Ileum (tissue), 1 donor: ENCODE results near the genes IL13RA2 and RBMXL3.

- PRO-cap, result no peak
Measured at GRCh38 chrX:107713359-107713862, 62.2 kb downstream of the TSC22D3 start.

DNA sequence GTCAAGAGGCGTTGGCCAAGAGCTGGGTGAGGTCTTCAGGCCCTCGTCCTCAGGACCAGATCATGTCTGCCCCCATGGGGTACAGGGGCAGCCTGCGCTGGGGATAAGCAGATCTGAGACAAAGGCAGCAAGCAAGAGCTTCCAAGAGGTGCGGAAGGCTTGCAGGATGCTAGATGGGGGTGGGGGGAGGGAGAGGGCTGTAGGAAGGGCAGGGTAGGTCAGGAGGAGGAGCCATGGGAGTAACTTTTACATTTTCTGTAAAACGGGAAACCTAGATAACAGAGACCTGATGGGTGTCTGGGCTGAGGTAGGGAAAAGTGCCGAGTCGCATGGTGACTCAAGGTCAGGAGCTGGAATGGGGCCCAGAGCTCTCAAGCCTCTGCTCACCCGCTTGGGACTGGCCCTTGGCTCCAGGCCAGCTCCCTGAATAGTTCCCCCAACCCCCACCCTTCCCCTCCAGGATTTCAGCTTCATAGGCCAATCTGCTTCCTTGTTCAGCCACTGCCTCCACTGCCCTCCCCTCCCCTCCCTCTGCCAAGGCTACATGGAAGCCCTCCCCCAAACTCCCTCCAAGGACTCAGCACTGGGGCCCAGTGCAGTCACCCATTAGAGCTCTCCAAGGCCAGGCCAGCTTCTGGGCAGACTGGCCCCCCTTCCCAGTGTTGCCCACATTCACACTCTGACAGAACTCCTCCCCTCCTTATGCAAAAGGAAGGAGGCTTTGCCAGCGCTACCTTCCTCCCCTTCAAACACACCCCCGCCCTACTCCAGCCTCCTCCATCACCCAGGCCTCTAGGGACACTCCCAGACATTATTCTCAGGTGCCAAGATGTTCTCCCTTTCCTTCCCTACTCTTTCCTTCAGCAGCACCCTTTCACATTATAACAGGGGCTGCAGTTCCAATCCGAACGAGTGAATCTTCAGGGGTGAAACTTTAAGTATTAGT, 43.6 kb downstream of the TSC22D3 start:
- PRO-cap, result no peak

DNA sequence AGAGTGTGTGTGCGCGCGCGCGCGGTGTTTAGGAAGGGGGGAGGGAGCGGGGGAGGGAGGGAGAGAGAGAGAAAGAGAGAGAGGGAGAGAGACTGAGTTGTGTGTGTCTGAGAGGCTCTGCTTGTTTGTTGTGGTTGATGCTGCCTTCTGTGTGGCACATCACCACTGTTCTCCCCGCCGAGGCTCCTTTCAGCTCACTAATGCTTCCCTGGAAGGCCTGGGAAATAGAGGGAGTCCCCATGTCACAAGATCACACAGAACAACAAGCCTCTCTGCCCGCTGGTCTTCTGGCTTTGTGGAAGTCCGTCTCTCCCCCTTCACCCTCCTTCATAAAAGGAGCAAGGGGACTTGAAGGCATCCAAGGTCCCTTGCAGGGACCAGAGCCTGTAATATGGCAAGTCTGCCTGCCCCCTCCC, 33.3 kb downstream of the TSC22D3 start:
- PRO-cap, result unidirectional peak, plus-strand start at position 95 of the sequence

GRCh38 chrX:107825973-107826701, 471 bp downstream of the MID2 start:
- PRO-cap, result no peak

GRCh38 chrX:109848188-109849002, 115.3 kb upstream of the ACSL4 start:
- PRO-cap, result no peak

DNA sequence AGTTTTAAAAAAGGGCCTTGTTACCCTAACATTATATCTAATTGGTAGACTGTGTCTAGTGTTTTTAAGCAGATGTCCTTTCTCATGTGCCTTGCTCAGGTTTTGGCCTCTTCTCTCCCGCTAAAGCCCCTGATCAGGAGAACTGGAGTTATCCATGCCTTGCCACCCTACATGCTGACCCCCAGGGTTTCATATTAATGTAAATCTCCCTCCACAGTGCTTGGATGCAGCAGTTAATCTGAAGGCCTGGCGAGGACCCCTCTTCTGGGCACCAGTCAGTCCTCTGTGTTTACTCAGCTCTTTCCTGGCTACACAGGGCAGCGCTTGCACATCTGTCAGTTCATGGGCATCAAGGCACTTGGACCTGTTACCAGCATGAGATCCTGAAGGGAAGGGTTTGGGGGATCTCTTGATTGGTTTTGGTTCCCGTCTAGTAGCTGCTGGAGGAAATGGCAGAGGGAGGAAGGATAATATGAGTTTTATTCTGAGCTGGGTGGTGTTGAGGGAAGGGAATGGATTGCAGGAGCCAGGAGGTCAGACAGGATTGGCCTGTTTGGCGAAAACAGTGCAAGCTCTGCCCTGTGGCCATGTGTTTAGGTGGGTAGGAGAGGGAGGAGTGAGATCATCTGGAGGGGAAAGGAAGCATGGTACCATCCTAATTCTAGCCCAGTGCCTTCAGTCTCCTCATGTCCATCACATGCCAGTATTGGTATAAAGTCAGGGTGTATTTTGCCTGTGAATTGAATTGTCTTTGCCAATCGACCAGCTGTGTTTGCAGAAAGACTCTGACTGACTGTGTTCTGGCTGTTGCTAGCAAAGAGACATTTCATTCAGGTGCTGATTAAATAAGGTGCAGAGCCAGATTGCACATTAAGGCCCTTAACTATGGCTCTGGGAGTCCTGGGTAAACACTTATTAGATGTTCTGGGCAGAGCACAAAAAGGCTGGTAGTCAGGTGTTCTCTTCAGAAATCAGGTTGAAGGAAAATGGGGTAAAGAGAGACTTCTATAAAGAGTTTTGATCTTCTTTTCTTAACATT, 9.9 kb downstream of the TMEM164 start:
- PRO-cap, result no peak

- PRO-cap, result no peak
Measured at GRCh38 chrX:110229399-110230515, 88.1 kb downstream of the AMMECR1 start.

- PRO-cap, result no peak
Measured at GRCh38 chrX:110341376-110341780, 5.4 kb downstream of the GNG5B start.

- PRO-cap, result no peak
Measured at GRCh38 chrX:110944184-110945269, 148.9 kb upstream of the CHRDL1 start.

- PRO-cap, result no peak
Measured at GRCh38 chrX:111618285-111618484, 62.8 kb upstream of the ALG13 start.

DNA sequence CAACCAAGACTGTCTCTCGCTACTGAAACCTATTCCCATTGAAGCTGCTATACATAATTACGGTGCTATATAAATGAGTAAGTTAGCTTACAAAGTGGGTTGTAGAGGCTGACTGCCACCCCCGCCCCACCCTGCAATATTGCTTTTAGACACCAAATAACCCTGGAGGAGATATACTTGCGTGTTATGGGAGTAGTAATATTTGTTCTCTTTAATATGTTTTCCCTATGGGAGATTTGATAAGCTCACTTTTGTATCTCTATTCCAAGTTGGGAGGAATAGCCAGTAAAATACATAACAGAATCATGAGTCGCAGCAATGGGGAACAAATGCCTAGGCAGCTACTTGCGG, 130.0 kb downstream of the RTL4 start:
- PRO-cap, result no peak

DNA sequence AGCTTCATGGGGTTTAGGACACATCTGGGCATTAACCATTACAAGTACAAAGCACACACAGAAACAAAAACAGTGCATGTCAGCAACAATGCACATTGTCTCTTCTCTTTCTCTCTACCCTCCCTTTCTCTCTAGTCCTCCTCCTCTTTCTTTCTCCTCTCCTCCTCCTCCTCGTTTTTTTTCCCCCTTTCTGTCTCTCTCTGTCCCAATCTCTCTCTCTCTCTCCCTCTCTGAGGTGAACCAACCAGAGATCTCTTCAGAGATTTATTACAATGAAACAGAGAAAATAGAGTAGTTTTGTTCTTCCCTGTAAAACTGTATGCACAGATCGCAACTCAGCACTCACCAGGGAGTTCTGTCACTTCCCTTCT, 54.3 kb upstream of the LHFPL1 start:
- PRO-cap, result no peak

DNA sequence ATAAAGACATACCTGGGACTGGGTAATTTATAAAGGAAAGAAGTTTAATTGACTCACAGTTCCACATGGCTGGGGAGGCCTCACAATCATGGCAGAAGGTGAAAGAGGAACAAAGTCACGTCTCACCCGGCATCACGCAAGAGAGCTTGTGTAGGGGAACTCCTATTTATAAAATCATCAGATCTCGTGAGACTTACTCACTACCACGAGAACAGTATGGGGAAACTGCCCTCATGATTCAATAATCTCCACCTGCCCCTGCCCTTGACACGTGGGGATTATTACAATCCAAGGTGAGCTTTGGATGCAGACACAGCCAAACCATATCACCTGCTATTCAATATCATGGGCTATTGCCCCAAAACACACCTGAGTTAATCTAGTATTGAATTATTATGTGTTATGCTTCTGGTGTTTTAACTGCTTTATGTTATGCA, 799.1 kb upstream of the HTR2C start:
- PRO-cap, result no peak

DNA sequence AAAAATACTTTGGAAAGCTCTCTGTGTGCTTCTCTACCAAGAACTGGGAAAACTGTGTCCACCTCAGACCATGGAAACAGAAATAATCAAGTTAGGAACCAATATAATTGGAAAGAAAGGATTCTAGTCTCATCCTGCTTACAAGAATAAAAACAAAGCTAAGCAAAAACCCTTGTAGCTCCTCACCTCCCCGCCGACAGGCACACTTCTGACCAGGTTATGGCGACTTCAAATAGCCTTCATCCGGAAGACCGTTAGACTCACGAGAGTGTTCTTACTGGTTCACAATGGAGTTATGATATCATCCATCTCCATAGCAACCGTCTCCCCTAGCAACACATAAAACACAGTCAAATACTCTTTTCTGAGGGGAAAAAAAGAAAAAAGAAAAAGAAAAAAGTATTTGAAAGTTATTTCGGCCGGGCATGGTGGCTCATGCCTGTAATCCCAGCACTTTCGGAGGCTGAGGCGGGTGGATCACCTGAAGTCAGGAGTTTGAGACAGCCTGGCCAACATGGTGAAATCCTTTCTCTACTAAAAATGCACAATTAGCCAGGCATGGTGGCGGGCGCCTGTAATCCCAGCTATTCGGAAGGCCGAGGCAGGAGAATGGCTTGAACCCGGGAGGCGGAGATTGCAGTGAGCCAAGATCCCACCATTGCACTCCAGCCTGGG, at the start of gene IL13RA2:
Gene IL13RA2, minus strand, starts transcription at position 250 of the 675 bp plus-strand sequence.
- PRO-cap, result no peak

DNA sequence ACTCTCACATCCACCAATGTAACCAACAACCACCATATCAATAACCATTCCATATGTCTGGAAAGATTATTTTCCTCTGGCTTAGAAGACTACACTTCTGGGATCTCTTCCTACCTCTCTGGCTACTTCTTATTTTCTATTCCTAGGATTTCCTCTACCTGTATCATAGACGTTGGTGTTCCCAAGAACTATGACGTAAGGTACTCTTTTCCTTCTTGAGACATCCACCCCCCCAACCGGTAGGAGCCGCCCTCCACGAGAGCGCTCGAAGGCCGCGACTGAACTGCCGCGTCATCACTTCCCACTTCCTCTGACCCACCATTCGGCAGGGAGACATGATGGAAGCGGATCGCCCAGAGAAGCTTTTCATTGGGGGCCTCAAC, at the start of gene RBMXL3:
Gene RBMXL3, plus strand, starts transcription at position 304 of the 383 bp plus-strand sequence.
- PRO-cap, result no peak

DNA sequence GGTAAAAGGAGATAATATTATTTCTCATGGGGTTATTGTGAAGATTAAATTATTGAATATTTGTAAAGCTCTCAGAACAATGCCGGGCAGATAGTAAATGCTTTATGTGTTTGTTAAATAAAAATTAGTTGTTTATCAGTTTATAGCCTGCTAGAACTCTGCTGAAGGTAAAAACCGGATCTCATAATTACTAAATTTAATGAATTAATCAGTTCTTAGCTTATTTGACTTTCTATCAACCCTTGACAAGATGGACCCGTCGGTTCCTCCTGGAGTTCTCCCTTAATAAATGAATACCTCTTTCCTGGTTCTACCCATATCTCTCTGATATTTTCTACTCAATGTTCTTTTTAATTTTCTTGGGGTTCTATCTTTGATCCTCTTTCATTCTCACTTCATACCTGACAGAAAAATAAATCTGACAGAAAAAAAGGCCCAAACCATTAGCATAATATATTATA, 2.4 kb upstream of the LUZP4 start:
- PRO-cap, result no peak

DNA sequence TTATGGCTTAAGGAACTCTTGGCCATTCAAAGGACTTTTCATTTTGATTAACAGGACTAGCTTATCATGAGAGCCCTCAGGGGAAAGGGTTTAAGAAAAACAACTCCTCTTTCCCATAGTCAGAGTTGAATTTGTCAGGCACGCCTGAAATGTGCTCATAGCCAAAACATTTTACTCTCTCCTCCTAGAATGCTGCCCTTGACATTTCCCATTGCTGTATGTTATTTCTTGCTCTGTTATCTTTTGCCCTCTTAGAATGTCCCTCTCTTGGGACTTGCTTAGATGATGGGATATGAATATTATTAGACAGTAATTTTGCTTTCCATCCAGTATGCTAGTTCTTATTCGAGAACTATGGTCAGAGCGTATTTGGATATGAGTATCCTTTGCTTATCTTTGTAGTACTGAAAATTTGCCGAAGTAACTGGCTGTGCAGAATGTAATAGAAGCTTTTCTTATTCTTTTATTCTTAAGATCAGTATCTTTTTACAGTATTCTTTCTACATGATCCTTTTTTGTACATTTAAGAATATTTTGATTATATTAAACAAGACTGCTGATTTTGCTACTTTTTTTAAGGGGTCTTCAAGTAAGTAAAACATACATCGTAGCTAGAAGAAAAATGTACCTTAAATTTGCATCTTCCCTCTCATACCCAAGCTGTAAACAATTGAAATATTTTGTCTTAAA, 88.8 kb downstream of the PLS3 start:
- PRO-cap, result no peak

GRCh38 chrX:115665108-115665579, 104.2 kb downstream of the PLS3 start:
- PRO-cap, result no peak

DNA sequence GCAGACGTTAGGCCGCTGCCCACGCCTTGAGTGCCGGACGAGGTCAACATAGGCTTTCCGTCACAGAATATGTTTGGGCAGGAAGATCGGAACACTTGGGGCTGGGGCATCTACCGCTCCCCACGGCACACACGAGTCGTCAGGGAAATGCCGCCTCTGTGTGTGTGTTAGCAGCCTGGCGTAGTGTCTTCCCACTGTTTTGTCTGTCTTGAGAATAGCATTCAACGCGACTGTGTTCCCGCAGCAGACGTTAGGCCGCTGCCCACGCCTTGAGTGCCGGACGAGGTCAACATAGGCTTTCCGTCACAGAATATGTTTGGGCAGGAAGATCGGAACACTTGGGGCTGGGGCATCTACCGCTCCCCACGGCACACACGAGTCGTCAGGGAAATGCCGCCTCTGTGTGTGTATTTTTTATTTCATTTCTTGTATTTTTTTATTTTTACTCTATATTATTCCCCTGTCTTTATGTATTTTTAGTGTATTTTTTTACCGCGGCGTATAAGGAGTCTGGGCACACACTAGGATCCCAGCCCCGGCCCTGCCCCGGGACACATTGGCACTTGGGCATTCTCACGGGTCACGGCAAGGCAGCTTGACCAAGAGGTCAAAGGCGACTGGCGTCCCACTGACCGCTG, 164.6 kb downstream of the PLS3 start:
- PRO-cap, result unidirectional peak, minus-strand start at position 249 of the sequence

DNA sequence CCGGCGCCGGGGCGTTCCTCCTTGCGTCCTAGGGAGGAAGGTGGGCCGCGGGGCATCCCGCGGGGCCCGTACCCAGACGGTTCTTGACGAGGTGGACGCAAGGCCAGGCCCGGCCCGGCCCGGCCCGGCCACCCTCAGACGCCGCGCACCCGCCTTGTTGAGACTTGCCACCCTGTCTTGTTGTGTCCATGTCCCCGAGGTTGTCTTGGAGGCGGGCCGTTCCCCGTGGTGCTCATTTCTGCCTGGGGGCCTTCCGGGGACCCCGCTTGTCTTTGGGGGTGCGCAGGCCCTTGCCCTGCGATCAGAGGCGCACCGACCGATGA, 282.0 kb upstream of the AGTR2 start:
- PRO-cap, result no peak